NCI-H460 (cell line): ENCODE measurements around the genes RTBDN and PRKACA.

RAMPAGE:
- cytosol, long total RNA, result no peak
- long total RNA, result no peak
- nucleus, long total RNA, result no peak
Observed at GRCh38 chr19:12784439-12785405, 6.6 kb upstream of the JUNB start.

DNA sequence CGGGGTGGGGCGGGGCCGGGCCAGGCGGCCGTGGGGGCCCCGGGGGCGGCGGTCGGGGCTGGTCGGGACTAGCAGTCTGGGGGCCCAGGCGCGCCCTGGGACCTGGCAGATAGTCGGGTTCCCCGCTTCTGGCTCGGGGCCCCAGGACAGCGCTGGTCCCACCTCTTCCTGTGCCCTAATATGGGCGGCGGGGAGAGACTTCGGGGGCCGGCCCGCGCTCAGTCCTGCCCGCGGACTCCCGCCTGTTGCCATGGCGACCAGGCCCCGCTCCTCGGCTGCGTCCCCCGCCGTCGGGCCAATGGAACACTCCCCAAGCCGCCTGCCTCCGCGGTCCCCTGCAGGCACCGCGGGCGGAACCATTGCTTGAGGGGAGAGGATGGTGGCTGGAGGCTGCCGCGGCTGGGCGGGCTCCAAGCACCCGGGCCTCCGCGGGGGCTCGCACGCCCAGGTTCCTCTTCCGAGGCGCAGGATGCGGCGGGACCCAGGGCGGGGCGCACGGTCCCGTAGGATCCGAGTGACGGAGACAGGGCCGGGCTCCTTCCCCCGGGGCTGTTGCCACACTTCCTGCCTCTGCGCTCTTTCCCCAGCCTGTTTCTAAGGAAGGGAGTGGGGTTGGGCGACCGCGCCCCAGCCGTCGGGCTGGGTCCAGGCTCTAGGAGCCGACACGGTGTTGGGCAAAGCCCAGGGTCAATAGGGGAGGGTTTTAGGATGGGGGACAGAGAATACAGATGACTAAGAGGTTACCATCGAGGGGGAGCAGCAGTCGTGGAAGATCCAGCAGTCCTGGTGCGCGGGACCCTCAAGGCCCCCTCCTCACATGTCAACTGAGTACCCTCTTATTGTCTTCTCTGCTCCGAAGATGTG, 1.3 kb upstream of the JUNB start:
RAMPAGE:
- cytosol, long total RNA, result no peak
- long total RNA, result no peak
- nucleus, long total RNA, result no peak

DNA sequence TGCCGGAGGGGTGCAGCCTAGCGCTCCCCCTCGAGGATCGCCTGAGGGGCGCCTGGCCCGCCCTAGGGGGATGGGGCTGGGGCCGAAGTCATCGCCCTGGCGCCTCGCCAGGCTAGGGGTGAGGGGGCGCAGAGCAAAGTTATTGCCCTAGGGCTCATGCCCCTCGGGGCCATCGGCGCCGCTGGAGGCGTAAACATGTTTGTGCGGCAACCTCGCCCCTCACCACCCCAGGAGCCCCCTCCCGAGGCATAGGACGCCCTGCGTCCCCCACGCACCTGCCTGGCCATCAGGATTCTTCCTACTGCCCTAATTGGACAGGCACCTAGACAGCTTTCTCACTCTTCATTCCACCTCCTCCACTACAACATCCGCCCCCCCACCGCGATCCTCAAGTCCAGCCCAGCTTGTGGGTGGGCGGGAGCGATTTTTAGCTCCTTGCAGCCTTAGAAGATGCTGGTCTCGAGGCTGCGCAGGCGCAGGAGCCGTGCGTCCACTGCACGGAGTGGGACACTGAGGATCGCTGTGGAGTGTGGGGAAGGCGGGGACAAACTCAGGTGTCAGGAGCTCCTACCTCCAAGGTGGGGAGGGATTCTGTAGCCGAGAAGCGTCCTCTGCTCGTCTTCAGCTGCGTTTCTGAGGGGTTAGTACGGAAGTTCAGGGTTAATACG, at the start of gene RTBDN:
TSS of gene RTBDN (minus strand) at position 366 of the 668 bp plus-strand sequence.
RAMPAGE:
- cytosol, long total RNA, result no peak
- long total RNA, result no peak
- nucleus, long total RNA, result no peak

RAMPAGE:
- cytosol, long total RNA, result no peak
- long total RNA, result no peak
- nucleus, long total RNA, result no peak
Observed at GRCh38 chr19:12841053-12841967, 3.0 kb downstream of the MAST1 start.

GRCh38 chr19:12885806-12886122, 1.2 kb downstream of the KLF1 start:
RAMPAGE:
- cytosol, long total RNA, result no peak
- long total RNA, result no peak
- nucleus, long total RNA, result no peak

DNA sequence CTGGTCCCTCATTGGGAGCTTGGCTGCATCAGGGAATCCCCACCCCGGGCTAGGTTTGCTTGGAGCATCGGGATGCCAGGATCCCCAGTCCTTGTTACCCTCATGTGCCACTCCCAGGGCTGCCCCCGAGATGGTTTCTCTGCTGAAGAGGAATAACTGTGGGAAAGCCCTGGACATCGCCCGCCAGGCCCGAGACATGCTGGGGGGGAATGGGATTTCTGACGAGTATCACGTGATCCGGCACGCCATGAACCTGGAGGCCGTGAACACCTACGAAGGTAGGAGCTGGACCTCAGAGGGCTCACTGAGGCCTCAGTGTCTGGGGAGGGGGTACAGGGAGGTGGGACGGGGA, 6.6 kb downstream of the GCDH start:
RAMPAGE:
- cytosol, long total RNA, result no peak
- long total RNA, result no peak
- nucleus, long total RNA, result no peak

RAMPAGE:
- cytosol, long total RNA, result no peak
- long total RNA, result no peak
- nucleus, long total RNA, result no peak
Observed at GRCh38 chr19:12912500-12912902, 6.6 kb downstream of the SYCE2 start.

GRCh38 chr19:12995731-12996545, 663 bp downstream of the NFIX start:
RAMPAGE:
- cytosol, long total RNA, result no peak
- long total RNA, result no peak
- nucleus, long total RNA, result no peak

DNA sequence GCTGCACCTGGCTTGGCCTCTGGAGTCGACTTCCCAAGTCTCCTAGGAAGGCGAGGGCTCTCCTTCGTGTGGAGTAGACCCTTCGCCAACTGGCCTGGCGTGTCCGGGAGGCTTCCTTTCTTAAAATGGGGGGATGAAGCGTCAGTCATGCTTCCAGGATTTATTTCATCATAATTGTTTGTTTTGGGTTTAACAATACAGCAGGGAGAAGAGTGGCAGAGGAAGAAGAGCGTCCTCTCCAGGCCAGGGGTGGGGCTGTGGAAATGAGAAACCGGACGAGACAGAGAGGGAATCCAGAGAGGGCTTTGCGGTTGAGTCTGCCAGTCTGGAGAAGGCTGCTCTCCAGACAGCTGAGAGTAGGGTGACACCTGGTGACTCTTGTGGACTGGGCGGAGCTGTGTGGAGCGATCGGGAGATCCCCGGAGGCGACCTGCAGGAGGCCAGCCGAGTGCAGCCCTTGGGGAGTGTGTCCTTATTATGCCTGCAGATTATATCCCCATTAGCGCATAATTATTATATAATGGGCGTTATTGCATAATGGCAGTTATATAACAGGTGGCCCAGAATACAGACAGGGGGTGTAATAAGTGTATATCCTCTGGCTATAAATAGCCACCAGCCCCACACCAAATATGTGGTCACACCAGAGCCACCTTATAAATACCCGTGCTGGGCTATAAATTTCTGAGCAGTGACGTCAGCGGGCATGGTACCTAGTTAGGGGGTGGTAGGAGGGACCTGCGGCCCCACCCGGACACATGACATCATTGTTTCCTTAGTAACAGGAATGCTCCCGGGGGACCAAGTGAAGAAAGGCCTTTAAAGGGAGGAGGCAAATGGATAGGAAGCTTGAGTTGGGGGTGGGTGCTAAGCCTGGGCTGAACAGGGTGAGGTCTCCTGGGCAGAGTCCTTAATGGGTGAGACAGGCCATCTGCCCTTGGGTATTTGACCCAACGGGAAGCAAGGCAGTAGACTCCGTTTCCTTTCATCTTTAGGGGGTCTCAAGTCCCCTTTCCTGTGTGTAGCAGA, 41.2 kb downstream of the NFIX start:
RAMPAGE:
- cytosol, long total RNA, result no peak
- long total RNA, result no peak
- nucleus, long total RNA, result no peak

RAMPAGE:
- cytosol, long total RNA, result no peak
- long total RNA, result no peak
- nucleus, long total RNA, result no peak
Observed at GRCh38 chr19:13056010-13056762, 46.5 kb downstream of the LYL1 start.

DNA sequence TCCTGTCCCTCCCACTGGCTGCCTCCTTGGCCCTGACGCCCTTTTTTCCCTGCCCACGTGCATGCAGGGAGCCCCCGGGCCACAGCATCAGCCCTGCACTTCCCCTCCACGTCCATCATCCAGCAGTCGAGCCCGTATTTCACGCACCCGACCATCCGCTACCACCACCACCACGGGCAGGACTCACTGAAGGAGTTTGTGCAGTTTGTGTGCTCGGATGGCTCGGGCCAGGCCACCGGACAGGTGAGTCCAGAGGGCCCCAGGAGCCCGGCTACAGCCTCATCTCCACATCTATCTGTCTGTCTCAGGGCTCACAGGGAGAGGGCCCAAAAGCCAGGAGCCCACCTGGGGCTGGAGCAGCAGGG, 21.1 kb downstream of the LYL1 start:
RAMPAGE:
- cytosol, long total RNA, result no peak
- long total RNA, result no peak
- nucleus, long total RNA, result no peak

RAMPAGE:
- cytosol, long total RNA, result no peak
- long total RNA, result no peak
- nucleus, long total RNA, result no peak
Observed at GRCh38 chr19:13101195-13102136, 1.2 kb downstream of the LYL1 start.

GRCh38 chr19:13152986-13153154, 2.7 kb downstream of the IER2 start:
RAMPAGE:
- cytosol, long total RNA, result start-site peak on the plus strand at chr19:13153051-13153056, 184 and 96 reads in 2 replicates
- long total RNA, result start-site peak on the plus strand at chr19:13153051-13153055, 82 and 121 reads in 2 replicates
- nucleus, long total RNA, result start-site peak on the plus strand at chr19:13153051-13153058, 364 and 277 reads in 2 replicates

GRCh38 chr19:13164368-13165142, 14.3 kb downstream of the IER2 start:
RAMPAGE:
- cytosol, long total RNA, result no peak
- long total RNA, result no peak
- nucleus, long total RNA, result no peak

DNA sequence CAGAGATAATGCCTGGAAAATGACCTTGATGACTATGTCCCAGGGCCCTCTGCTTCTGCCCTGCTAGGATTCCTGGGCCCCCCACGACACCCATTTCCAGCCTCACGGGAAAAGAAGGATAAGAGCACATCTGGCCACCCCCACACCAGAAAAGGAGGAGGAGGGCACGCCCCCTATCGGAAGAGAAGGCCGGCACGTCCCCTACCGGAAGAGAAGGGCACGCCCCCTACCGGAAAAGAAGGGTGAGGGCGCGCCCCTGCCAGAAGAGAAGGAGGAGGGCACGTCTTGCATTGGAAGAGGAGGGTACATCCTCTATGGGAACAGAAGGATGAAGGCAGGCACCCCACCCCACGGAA, 84.3 kb downstream of the IER2 start:
RAMPAGE:
- cytosol, long total RNA, result no peak
- long total RNA, result no peak
- nucleus, long total RNA, result no peak

DNA sequence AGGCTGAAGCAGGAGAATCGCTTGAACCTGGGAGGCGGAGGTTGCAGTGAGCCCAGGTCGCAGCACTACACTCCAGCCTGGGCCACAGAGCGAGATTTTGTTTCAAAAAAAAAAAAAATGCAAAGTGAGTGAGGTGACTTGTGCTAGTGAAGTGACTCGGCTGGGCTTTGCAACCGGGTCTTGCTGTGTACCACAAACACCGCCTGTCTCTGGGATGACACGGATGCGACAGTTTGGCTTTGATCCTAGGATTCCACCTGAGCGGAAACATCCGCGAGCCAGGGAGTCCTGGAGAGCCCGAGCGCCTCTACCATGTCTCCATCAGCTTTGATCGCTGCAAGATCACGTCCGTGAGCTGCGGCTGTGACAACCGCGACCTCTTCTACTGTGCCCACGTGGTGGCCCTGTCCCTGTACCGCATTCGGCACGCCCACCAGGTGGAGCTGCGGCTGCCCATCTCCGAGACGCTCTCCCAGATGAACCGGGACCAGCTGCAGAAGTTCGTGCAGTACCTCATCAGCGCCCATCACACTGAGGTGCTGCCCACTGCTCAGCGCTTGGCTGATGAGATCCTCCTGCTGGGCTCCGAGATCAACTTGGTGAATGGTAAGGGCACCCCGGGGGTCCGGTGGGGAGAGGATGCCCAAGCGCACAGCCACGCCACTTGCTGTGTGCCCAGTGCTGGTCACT, 9.4 kb downstream of the ZSWIM4 start:
RAMPAGE:
- cytosol, long total RNA, result no peak
- long total RNA, result no peak
- nucleus, long total RNA, result no peak

RAMPAGE:
- cytosol, long total RNA, result no peak
- long total RNA, result no peak
- nucleus, long total RNA, result no peak
Observed at GRCh38 chr19:13833980-13834205, 38.6 kb downstream of the ZSWIM4 start.

RAMPAGE:
- cytosol, long total RNA, result no peak
- long total RNA, result no peak
- nucleus, long total RNA, result no peak
Observed at GRCh38 chr19:14006869-14007555, 892 bp upstream of the RFX1 start.

RAMPAGE:
- cytosol, long total RNA, result no peak
- long total RNA, result no peak
- nucleus, long total RNA, result no peak
Observed at GRCh38 chr19:14088938-14089725, 3.5 kb upstream of the C19orf67 start.

RAMPAGE:
- cytosol, long total RNA, result no peak
- long total RNA, result no peak
- nucleus, long total RNA, result no peak
Observed at GRCh38 chr19:14117438-14117947, at the start of gene PRKACA. Gene PRKACA, minus strand, starts transcription at chr19:14117762.